ENCODE results near the genes ZNF410 and ENTPD5.

GRCh38 chr14:71779940-71780594 lies 152.2 kb upstream of the RGS6 start:
- PRO-cap: no peak

GRCh38 chr14:72619166-72619628 lies 274.7 kb downstream of the DPF3 start:
- PRO-cap: no peak

GRCh38 chr14:72675963-72676453 lies 217.9 kb downstream of the DPF3 start:
- PRO-cap: no peak

DNA sequence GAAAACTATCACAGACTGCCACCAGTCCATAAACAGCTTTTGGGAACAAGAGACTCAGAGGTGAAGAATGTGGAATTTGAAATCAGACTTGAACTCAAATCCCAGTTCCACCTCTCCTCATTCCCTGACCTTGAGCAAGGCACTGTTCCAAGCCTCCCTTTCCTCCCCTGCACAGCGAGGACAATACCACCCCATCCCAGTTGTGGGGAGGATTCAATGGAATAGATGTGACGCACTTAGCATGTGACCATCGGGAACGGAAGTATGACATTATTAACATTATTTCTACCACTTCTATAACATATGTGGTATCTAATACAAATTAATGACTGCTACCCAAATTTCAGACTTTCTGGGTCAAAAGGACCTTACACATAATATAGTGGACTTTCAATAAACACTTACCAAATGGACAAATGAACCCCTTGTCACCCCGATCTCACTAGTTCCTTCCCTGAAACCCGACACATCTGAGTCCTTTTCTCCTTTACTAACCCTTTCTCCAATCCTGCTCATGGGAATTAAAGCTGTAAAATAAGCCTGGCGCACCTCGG lies 63.4 kb downstream of the DPF3 start:
- PRO-cap: no peak

DNA sequence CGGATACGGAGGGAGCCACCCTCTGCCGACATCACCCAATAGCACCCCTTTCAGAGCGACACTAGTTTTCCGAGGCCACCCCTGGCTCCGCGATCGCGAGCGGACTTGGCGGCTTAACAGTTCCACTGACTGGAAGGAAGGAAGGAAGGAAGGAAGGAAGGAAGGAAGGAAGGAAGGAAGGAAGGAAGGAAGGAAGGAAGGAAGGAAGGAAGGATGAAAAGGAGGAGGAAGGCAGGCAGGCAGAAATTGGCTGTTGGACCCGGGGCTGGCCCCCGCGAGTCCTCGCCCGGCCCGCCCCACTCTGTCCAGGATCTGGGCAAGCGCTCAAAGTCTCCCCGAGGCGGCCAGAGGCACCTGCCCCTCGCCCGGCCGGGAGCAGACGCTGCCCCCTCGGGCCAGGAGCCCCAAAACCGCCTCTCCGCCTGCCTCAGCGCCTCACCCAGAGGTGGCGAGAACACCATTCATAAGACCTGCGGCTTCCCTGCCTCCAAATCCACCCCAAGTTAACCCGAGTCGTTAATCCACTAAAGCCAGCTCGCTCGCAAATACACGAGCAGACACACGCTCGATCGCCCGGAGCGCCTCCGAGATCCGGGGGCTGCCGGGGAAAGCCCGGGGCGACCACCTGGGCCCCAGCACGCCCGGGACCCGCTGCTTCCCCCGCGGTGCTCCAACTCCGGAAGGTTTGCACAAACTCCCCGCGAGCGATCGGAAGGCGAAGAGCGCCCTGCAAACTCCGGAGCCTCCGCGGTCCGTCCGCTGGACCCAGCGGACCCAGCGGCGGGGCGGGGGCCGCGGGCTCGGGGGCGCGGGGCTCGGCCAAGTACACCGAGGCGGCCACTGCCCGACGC lies 864 bp downstream of the DPF3 start:
- PRO-cap: unidirectional peak, plus-strand start at position 327 of the sequence

DNA sequence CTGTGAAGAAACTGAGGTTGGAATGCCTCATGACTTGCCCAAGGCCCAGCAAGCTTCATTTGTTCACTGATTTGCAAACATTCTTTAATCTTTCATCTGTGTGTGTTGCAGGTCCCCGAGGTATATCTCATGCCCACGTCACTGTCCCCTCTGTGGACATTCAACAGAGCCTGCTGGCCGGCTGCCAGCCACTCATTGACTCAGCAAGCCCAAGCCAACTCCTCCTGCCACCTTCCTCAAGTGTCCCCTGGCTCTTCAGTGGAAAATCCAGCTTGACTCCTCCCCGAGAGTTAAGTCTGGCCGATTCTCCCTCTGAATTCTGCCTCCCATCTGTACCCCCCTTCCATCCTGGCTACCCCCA lies 1.9 kb upstream of the DCAF4 start:
- PRO-cap: no peak

DNA sequence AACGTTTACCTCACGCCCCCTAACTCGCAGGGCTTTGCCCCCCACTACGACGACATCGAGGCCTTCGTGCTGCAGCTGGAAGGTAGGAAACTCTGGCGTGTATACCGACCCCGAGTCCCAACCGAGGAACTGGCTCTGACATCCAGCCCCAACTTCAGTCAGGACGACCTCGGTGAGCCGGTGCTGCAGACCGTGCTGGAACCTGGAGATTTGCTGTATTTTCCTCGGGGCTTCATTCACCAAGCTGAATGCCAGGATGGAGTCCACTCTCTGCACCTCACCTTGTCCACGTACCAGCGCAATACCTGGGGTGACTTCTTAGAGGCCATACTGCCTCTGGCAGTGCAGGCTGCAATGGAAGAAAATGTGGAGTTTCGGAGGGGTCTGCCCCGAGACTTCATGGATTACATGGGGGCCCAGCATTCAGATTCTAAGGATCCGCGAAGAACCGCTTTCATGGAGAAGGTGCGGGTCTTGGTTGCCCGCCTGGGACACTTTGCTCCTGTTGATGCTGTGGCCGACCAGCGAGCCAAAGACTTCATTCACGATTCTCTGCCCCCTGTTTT lies 1.3 kb downstream of the RIOX1 start:
- PRO-cap: no peak

DNA sequence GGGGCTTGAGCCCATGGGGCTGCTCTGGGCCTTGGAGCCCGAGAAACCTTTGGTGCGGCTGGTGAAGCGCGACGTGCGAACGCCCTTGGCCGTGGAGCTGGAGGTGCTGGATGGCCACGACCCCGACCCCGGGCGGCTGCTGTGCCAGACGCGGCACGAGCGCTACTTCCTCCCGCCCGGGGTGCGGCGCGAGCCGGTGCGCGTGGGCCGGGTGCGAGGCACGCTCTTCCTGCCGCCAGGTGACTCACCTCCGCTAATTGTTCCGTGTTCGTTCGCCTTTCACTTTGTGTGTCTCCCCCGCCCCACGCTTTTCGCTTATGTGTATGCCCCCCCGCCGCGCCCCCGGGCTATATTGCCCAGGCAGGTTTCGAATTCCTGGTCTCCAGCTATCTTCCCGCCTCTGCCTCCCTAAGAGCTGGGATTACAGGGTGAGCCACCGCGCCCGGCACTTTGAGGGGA lies 661 bp downstream of the ACOT2 start:
- PRO-cap: bidirectional peak, plus-strand start at position 256 of the sequence, minus-strand start at position 286 of the sequence

- PRO-cap: unidirectional peak, minus-strand start at chr14:73570243
These were observed 1.0 kb downstream of the ACOT2 start for GRCh38 chr14:73570104-73570349.

DNA sequence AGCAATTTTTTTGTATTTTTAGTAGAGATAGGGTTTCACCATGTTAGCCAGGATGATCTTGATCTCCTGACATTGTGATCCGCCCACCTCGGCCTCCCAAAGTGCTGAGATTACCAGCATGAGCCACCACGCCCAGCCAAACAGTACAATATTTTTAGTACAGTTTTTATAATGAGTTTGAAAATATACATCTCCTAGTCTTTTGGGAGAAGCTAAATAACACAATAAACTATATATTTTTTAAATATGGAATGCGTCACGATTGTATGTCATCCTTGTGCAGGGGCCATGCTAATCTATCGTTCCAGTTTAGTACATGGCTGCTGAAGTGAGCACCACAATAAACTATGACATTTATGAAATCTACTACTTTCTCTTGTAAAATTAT lies 14.5 kb downstream of the DNAL1 start:
- PRO-cap: no peak

DNA sequence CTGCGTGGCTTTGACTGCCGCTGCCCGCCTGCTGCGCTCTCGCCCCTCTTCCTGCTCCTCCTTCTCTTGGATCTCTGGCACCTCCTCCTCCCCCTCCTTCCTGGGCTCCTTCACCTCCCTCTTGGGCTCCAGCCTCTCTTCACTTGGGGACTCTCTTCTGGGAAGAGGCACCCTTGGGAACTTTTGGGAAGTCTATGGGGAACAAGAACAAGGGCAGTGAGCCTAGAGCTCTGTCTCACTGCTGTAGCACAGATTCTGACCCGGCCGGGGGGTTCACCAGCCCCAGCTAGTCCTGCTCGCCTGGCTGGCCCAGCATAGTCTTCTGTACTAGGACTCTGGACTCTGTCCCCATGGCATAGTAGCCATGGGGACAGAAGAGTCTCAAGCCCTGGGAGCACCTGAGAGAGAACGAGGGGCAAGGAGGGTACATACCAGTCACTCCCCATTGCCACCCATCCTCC lies 7.2 kb upstream of the PNMA1 start:
- PRO-cap: no peak

DNA sequence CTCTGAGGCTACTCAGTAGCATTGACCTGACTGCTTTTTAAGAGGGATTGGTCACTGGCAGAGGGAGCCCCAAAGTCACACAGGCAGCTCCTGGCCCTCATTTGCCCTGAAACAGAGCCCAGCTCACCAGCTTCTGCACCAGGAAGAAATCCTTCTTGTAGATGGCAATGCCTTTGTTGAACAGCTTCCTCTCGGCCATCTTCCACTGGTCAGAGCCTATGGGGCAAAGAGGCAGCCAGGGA lies 10.9 kb upstream of the PNMA1 start:
- PRO-cap: no peak

DNA sequence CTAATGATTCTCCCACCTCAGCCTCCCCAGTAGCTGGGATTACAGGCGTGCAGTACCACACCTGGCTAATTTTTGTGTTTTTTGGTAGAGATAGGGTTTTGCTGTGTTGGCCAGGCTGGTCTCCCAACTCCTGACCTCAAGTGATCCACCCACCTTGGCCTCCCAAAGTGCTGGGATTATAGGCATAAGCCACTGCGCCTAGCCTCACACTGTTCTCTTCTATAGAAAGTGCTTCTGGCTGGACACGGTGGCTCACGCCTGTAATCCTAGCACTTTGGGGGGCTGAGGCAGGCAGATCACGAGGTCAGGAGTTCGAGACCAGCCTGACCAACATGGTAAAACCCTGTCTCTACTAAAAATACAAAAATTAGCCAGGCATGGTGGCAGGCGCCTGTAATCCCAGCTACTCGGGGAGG lies 22.2 kb downstream of the MIDEAS start:
- PRO-cap: no peak

DNA sequence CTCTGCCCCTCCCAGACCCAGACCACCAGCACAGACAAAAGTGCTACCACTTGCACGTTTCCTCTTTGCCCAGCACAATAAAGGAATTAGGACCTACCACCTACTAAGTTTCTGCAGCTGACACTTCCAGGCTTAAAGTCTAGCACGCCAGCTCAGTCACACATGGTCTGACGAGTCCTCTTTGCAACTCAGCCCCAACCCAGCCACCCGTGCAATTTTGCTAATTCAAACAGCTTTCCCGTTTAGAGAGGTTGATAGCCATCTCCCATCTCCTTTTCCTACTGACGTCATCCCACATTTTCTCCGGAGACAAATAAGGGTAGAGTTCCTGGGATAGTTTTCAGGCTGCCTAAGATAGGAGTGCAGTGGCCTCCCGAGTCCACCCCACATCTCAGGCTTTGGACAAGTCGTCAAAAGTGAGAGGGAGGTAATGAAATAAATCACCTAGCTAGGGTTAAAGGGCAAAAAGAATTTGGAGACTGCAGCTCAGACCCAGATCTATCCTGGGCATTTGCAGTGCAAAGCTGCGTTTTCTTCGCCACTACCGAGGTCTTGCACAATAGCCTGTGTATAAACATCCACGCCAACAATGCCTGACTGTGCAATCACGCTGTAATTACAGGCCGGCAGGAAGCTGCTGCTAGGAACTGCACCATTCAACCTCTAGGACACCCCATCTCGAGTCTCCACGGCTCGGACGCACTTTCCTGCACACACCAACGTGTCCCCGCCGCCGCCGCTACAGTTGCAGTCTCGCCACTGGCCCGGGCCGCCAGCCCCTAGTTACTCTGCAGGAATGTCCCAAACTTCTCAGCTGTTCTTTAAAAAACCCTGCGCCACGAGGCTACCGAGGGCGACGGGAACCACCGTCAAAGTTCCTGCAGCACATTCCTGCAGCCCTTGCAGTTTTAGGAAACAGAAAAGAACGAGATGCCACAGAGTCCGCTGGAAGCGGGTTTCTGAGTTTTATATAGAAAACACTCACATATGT lies 25.6 kb upstream of the MIDEAS start:
- PRO-cap: unidirectional peak, plus-strand start at position 163 of the sequence; bidirectional peak, plus-strand start at position 668 of the sequence, minus-strand start at position 543 of the sequence

- PRO-cap: bidirectional peak, plus-strand start at chr14:73802932, minus-strand start at chr14:73802702
These were observed 42.5 kb upstream of the MIDEAS start for GRCh38 chr14:73802337-73803359.

GRCh38 chr14:73886112-73887103 lies at the start of gene ZNF410:
Gene ZNF410, plus strand, starts transcription at chr14:73886859.
- PRO-cap: bidirectional peak, plus-strand start at chr14:73886859, minus-strand start at chr14:73886737

- PRO-cap: bidirectional peak, plus-strand start at chr14:74019417, minus-strand start at chr14:74019239
These were observed at the start of gene ENTPD5 for GRCh38 chr14:74018878-74019501. Gene ENTPD5, minus strand, starts transcription at chr14:74019288.

DNA sequence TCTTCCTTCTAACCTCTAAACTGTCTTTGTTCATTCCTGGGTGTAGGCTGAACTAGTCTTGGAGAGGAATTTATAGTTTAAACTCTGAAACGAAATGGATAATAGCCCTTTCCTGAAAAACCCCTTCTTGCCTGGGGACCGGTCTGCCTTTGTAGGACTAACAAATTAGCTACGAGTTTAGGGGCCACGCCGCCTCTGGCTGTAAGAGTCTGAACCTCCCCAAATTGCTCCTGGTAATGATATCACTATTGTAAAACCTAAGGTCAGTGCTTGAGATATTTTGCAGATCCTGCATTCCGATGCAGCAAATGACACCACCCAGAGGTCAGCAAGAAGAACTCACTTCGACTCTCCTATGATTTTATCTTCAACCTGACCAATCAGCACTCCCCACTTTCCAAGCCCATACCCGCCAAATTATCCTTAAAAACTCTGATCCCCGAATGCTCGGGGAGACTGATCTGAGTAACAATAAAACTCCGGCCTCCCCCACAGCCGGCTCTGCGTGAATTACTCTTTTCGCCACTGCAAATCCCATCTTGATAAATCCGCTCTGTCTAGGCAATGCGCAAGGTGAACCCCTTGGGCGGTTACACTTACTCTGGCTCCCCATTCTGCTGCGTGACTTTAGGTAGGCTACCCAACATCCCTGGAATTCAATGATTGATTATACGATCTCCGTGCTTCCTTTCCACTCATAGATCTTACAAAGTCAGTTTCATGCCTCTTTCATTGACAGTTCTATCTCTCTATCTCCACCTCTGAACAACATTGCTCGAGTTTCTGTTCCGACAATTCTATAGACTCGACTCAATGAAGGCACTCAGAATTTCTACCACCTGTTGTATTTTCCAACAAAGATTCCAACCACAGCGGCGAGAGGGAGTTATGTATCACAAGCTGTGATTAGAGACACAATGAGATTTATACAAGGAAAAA lies 1.1 kb downstream of the NPC2 start:
- PRO-cap: no peak

GRCh38 chr14:74508372-74509496 lies 15.2 kb downstream of the ISCA2 start:
- PRO-cap: no peak

DNA sequence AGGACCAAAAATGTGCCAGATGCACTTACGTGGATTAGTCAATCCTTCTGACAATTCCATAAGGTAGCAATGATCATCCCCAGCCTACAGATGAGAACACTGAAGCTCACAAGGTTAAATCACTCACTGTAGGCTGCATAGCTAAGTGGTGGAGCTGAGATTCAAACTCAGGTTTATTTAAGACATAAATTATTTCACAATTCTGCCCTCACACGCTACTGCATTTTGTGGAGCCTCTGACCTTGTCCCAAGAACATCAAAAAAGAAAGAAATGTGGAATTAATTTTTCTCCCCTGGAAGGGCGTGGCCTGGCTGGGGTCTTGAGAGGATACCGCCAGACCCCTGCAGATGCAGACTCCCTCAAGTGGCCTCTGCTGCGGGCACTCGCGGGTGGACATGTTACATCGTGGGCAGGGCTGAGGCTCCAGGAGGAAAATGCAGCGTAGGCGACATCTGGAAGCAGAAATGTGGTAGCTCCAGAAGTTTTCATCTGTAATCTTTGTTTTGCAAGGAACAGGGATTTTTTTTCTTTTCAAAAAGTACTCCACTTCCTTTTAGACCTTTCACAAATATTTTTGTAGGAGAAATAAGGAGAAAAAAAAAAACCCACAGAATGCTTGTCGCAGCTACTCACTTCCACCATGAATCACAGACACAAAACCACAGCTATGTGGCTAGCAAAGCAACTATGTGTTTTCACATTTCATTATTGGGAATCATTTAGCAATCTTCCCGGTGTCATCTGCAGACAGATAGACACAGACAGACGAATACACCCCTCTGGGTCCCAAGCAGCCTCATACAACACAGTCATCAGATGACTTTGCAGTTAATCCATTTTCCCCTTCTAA lies 40.4 kb downstream of the LTBP2 start:
- PRO-cap: no peak

Data from ileum (tissue), 1 donor.